Epithelial cell of alveolus of lung (primary cell): ENCODE measurements around a stretch of chr10.

- RAMPAGE, long total RNA, result no peak
- RRBS, result no CpG with 5 or more reads among the region's 9 CpGs
These were observed 20.5 kb downstream of the SEC61A2 start for GRCh38 chr10:12149894-12150490.

DNA sequence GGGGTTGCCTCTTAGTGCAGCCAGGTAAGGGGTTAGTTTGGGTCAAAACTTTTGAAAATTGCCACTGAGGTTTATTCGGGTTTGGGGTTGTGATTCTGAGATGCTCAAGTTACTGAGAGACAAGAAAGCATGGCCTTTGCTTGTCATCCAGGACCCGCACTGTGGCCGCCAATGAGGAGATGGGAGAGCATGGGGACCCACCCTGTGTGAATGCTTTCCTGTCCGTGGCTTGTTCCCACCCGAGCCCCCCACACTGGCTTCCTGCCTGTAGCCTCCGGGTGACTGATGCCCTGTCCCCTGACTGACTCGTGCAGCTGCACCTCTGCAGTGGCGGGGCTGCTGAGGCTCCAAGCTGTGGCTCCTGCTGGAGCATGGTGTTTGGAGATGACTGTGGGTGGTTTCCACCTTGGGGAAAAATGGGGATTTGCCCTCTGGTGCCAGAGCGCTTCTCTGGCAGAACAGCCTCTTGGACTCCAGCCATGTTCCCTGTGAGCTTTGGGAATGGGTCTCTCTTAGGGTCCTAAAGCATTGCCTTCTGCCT is 2.0 kb downstream of the CAMK1D start:
- RAMPAGE, long total RNA, result no peak
- RRBS, result no CpG with 5 or more reads among the region's 9 CpGs

GRCh38 chr10:12405784-12406176 is 56.4 kb downstream of the CAMK1D start:
- RAMPAGE, long total RNA, result no peak
- RRBS, result no CpG with 5 or more reads among the region's 9 CpGs

DNA sequence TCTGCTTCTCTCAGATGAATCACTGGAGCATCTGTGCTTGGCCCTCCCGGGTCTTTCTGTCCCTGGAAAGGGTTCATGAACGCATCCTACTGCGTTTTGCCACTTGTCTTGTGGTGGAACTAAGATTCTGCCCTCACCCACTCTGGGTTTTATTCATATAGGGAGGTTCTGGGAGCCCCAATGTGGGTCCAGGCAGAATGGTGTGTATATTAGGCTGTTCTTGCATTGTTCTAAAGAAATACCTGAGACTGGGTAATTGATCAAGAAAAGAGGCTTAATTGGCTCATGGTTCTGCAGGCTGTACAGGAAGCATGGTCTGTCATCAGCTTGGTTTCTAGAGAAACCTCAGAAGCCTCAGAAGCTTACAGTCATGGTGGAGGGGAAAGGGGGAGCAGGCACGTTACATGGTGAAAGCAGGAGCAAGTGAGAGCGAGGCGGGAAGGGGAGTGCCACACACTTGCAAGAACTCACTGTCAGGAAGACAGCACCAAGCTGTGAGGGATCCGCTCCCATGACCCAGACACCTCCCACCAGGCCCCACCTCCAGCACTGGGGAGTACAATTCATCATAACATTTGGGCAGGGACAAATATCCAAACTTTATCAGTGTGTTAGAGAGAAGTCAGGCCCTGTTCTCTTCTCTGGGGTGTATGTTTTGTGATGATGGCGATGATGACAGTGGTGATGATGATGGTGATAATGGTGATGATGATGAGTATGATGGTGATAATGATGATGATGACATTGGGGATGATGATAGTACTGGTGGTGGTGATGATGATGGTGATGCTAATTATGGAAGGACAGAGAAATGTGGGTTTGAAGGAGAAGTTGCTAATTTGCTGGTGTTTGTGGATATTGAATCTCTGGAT is 63.7 kb downstream of the CAMK1D start:
- RAMPAGE, long total RNA, result no peak
- RRBS, result no CpG with 5 or more reads among the region's 8 CpGs

GRCh38 chr10:12418913-12419869 is 69.8 kb downstream of the CAMK1D start:
- RAMPAGE, long total RNA, result no peak
- RRBS, result no CpG with 5 or more reads among the region's 18 CpGs

DNA sequence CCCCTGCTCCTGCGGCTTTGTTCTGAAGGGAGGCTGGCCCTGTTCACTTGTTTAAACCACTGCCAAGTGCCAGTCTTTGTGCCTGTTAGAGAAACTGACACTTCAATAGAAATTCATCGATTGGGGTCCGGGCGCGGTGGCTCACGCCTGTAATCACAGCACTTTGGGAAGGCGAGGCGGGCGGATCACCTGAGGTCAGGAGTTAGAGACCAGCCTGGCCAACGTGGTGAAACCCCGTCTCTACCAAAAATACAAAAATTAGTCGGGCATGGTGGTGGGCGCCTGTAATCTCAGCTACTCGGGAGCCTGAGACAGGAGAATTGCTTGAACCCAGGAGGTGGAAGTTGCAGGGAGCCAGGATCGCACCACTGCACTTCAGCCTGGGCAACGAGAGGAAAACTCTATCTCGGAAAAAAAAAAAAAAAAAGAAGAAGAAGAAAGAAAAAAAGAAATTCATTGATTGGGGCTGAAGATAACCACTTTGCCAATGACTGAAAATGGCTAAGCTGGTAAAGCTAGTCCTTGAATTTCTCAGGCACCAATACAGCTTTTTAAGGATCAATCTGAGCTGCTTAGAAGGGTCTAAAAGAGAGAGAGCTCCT is 210.9 kb downstream of the CAMK1D start:
- RAMPAGE, long total RNA, result no peak
- RRBS, result no CpG with 5 or more reads among the region's 17 CpGs

- RAMPAGE, long total RNA, result no peak
- RRBS, result no CpG with 5 or more reads among the region's 12 CpGs
These were observed 218.3 kb downstream of the CCDC3 start for GRCh38 chr10:12783251-12783665.

DNA sequence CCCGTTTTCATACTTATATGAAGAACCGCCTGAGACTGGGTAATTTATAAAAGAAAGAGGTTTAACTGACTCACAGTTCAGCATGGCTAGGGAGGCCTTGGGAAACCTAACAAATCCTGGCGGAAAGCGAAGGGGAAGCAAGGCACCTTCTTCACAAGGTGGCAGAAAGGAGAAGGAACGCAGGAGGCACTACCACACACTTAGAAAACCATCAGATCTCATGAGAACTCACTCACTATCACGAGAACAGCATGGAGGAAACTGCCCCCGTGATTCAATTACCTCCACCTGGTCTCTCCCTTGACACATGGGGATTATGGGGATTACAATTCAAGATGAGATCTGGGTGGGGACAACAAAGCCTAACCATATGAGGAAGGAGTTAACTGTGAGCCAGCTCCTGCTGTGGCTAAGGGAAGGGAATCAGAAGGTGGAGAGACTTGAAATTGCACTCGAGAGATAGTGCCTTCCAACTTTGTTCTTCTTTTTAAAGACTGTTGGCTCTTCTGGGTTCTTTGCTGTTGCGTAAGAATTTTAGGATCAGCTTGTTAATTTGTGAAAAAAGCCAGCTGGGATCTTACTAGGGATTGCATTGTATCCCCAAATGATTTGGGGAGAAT is 20.9 kb downstream of the OPTN start:
- RAMPAGE, long total RNA, result no peak
- RRBS, result no CpG with 5 or more reads among the region's 9 CpGs

GRCh38 chr10:13272186-13272670 is 27.6 kb downstream of the PHYH start:
- RAMPAGE, long total RNA, result no peak
- RRBS, result no CpG with 5 or more reads among the region's 12 CpGs

- RAMPAGE, long total RNA, result no peak
- RRBS, result 12% methylated on average over 6 of the region's 21 CpGs
These were observed 1.8 kb upstream of the SEPHS1 start for GRCh38 chr10:13349793-13350336.

DNA sequence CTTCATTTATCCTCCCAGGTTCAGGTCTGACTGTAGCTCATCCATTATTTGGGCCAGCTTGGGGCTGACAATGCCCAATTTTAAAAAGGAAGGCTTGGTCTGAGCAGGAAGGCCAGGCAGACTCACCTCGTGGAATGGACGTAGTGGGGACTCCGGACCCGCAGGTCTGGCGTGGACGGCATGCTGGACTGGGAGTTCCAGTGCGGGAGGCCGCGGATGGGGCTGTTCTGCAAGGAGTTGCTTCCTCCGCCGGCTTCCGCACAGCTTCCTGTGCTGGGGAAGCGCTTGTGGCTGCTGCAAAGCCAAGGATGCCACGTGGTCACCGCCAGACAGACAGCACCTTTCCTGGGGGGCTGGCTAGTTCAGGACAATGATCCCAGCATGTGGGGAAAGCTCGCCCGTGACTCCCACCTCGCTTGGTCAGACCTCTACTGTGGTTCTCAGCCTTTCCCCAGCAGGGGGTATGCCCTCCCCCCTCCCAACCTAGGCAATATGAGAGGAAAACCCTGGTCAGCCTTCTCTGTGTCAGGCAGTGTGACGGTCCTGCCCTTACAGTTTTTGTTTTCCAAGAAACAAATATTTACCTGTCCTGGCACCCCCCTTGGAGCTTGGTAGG is 72.5 kb downstream of the PRPF18 start:
- RAMPAGE, long total RNA, result no peak
- RRBS, result 18% methylated on average over 6 of the region's 19 CpGs

GRCh38 chr10:13705021-13705404 is 118.2 kb downstream of the PRPF18 start:
- RAMPAGE, long total RNA, result no peak
- RRBS, result no CpG with 5 or more reads among the region's 13 CpGs

DNA sequence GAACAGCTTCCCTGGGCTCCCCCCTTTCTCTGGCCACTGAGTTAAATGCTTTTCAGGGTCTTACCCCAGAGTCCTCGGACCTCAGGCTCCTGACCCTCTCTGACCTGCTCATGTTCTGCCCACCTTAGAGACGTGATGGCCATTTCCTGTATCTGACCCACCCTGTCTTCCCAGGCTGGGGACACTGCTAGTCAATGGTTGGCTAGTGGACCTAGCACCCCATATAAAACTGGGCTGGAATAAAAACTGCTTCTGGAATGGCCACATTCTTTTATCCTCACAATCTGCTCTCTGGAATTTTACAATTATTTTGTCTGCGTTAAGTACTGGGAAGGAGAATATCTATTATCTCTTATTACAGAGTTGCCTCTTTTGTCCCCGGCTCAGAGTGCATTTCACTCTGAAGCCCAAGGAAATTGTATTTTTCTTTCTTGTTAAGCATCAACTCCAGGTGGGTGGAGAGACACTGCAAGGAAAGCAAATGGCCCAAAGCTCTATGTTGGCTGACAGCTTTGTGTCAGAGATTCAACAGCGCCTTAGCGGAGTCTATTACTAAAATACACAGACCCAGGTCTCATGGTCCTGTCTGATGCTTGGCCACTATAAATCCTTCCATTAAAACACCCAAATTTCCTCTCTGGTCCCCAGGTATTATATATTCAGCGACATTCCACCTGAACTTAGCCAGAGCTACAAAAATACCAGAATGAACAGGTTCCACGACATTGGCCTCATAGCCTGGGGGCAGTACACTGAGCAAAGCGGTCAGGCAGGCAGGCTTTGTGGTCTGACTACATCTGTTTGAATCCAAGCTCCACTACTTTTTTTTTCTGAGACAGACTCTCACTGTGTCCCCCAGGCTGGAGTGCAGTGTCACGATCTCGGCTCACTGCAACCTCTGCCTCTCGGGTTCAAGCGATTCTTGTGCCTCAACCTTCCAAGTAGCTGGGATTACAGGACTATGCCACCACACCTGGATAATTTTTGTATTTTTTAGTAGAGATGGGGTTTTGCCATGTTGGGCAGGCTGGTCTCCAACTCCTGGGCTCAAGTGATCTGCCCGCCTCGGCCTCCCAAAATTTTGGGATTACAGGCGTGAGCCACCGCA is 121.7 kb downstream of the PRPF18 start:
- RAMPAGE, long total RNA, result no peak
- RRBS, result no CpG with 5 or more reads among the region's 17 CpGs

GRCh38 chr10:13717896-13719055 is 131.5 kb downstream of the PRPF18 start:
- RAMPAGE, long total RNA, result no peak
- RRBS, result no CpG with 5 or more reads among the region's 28 CpGs

GRCh38 chr10:13757302-13757737 is 170.6 kb downstream of the PRPF18 start:
- RAMPAGE, long total RNA, result no peak
- RRBS, result no CpG with 5 or more reads among the region's 5 CpGs

GRCh38 chr10:13871793-13872391 is 285.1 kb downstream of the PRPF18 start:
- RAMPAGE, long total RNA, result no peak
- RRBS, result 88% methylated on average over 4 of the region's 15 CpGs

DNA sequence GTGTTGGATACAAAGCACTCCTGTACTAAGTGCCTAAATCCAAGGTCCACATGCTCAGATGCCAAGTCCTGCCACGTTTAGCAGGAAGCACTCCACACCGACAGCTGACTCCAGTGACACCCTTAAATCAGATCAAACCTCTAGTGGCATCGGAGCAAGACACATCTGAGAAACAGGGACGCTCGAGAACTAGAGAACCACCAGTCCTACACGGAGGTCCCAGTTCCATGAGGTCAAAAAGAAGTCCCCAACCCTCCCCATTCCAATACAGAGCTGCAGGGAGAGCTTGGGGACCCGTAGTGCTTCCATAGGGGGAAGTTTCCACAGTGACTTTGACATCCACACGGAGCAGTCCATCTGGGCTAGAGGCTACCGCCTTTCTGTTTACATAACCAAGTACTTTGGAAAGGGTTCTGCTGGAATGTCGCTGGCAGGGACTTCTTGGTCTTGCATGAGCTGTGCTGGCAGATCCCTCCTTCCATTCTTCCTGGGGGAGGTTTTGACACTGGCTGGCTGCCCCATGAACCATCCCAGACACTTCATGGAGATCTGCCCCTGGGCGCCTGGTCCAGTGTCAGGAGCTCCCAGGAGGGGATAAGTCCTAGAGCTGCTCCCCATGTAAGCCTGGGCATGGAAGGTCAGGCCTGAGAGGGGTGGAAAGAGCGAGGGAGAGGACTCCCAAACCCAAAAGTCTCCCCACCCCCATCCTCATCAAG is 290.7 kb downstream of the PRPF18 start:
- RAMPAGE, long total RNA, result no peak
- RRBS, result no CpG with 5 or more reads among the region's 12 CpGs

- RAMPAGE, long total RNA, result no peak
- RRBS, result no CpG with 5 or more reads among the region's 14 CpGs
These were observed 345.8 kb downstream of the FRMD4A start for GRCh38 chr10:13984654-13985506.

GRCh38 chr10:14015811-14016269 is 314.9 kb downstream of the FRMD4A start:
- RAMPAGE, long total RNA, result no peak
- RRBS, result no CpG with 5 or more reads among the region's 5 CpGs

DNA sequence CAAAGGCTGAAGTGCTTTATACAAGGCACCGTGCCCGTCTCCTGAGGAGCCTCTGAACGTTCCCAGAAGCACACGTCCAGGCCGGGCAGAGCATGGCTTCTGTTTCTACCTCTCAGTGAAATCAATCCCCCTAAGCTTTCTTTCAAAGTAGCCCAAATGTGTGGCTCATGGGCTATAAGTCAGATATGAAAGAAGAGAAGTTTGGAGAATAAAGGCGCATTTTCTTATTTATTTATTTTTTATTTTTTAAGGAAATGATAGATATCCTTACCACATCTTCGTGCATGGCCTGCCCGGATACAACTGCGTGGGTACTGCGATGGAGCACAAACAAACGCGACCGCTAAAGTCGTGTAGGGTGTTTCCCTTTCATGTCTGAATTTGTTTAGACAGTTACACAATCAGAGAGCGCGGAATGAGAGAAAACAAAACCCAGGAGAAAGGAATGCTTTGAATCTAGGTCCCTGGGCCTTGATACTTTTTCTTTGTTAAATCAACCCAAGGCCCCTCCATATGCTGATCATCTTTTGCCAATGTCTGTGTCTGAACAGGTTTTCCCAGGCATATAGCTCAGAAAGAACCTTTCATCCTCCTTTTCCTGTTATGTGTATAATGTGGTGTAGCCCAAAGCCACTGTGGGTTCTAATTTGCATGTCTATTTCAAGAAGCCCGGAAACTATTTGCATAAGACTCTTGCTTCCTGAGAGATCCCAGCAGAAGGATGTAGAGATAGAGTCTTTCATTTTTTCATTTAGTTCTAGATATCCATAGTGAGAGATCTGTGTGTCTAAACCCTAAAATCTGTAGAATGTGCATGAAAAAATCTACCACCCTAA is 145.9 kb downstream of the FRMD4A start:
- RAMPAGE, long total RNA, result no peak
- RRBS, result no CpG with 5 or more reads among the region's 17 CpGs